ENCODE data around the genes PNMT, MED24 and RARA.

GRCh38 chr17:39668099-39668815 lies at the start of gene PNMT:
Gene PNMT, plus strand, starts transcription at chr17:39668453.
- PRO-cap: no peak
- RAMPAGE, long total RNA, 2 experiments: no peak in any of the 2 experiments

- PRO-cap: no peak
- RAMPAGE, long total RNA, 2 experiments: no peak in any of the 2 experiments
These were observed 9.1 kb downstream of the ERBB2 start for GRCh38 chr17:39708786-39709469.

GRCh38 chr17:39739880-39740959 lies 2.5 kb downstream of the GRB7 start:
- PRO-cap: bidirectional peak, plus-strand start at chr17:39740151, minus-strand start at chr17:39740141
- RAMPAGE, long total RNA, 2 experiments: no peak in any of the 2 experiments

DNA sequence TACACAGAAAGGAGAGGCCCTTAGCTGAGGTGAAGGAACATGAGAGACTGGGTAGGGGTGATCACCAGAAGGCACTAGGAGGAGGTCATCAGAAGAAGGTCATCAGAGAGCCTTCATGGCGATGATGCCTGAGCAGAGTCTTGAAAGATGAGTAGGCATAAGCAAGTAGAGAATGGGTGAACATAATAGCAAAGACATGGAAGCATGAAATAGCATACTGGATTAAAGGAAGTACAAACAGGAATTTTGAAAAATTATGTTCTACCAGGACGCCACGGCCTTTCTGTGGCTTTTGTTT lies 2.9 kb downstream of the IKZF3 start:
- PRO-cap: no peak
- RAMPAGE, long total RNA, 2 experiments: no peak in any of the 2 experiments

- PRO-cap: no peak
- RAMPAGE, long total RNA, 2 experiments: no peak in any of the 2 experiments
These were observed 845 bp upstream of the IKZF3 start for GRCh38 chr17:39864899-39865415.

DNA sequence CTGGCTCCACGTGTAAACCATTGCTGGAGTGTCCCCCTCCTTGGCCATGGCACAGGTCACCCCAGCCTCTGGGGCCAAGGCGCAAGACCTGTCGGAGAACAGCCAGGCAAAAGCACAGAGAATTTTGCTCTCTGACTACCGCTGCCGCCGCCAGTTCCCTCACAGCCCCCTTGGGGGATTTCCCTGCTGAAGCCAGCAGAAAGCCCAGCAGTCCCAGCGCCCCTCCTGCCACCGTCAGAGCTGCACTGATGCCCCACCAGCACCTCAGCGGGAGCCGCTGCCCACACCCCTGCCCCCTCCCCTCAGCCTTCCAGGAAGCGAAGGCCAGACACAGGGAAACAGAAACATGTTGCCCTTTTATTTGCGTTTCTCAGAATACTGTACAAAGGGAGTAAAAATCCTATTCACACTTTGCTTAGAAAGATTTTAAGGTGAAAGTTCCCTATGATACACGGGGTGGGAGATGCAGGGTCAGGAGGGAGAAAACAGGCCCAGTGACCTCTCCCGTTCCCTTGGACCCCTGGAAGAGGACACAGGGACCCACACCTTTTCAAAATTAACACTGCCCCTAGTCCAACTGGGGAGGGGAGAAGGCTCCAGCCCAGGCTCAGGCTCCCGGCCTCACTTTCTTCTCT lies 2.4 kb upstream of the GSDMB start:
- PRO-cap: no peak
- RAMPAGE, long total RNA, 2 experiments: no peak in any of the 2 experiments

DNA sequence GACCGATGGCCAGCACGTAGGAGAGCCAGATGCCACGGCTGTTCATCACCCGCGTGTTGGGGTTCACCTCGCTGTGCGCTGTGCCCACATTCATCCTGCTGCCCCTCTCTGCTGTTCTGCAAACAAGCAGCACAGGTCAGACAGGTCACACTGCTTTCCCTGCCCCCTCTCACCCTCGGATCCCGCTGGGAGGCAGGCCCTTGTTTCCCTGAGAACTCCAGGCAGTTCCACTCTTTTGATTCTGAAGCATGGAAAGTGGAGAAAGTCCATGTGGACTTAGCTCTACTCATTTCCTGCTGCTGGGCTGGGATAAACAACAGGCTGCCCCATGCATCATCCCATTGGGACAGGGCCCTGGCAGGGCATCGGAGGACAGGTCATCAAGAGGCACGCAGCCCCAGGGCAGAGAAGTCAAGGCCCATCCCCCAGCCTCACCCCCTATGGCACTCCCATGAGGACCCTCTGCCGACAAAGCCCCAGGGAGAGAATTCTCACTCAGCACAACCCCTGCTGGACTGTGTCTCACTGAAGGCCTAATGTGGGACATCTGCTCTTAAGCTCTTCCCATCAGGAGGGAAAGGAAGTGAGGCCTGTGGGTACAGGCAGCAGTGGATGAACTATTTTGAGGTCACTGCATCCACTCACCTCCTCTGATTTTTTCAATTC lies 3.2 kb downstream of the ORMDL3 start:
- PRO-cap: no peak
- RAMPAGE, long total RNA, 2 experiments: no peak in any of the 2 experiments

DNA sequence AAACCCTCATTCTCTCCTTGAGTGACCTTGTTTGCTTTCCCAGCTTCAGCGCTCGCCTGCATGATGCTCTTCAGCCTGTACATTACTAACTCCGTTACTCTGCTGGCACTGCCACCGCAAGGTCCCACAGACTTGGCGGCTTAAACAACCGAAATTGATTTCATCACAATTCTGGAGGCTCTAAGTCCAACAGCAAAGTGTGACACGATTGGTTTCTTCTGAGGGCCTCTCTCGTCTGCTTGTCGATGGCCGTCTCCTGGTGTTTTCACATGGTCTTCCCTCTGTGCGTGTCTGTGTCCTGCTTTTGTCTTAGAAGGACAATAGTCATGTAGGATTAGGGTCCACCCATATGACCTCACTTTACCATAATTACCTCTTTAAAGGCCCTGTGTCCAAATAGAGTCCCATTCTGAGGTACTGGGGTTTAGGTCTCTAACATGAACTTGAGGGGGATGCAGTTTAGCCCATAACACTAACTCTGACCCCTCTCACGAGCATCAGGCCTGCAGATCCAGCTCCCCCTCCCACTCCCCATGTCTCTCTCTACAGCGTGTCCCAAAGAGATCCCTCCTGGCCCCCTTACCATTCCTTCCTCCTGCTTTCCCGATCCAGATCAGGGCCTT lies 12.4 kb downstream of the PSMD3 start:
- PRO-cap: no peak
- RAMPAGE, long total RNA, 2 experiments: no peak in any of the 2 experiments

- PRO-cap: bidirectional peak, plus-strand start at chr17:40054522, minus-strand start at chr17:40054405
- RAMPAGE, long total RNA, 2 experiments: start-site peak on the minus strand in 1 of 2 experiments, at chr17:40054387-40054401 at its widest, 16 reads per replicate
These were observed at the start of gene MED24 for GRCh38 chr17:40054078-40055021. Gene MED24, minus strand, starts transcription at chr17:40054408.

GRCh38 chr17:40058121-40058387 lies 3.8 kb upstream of the MED24 start:
- PRO-cap: no peak
- RAMPAGE, long total RNA, 2 experiments: no peak in any of the 2 experiments

DNA sequence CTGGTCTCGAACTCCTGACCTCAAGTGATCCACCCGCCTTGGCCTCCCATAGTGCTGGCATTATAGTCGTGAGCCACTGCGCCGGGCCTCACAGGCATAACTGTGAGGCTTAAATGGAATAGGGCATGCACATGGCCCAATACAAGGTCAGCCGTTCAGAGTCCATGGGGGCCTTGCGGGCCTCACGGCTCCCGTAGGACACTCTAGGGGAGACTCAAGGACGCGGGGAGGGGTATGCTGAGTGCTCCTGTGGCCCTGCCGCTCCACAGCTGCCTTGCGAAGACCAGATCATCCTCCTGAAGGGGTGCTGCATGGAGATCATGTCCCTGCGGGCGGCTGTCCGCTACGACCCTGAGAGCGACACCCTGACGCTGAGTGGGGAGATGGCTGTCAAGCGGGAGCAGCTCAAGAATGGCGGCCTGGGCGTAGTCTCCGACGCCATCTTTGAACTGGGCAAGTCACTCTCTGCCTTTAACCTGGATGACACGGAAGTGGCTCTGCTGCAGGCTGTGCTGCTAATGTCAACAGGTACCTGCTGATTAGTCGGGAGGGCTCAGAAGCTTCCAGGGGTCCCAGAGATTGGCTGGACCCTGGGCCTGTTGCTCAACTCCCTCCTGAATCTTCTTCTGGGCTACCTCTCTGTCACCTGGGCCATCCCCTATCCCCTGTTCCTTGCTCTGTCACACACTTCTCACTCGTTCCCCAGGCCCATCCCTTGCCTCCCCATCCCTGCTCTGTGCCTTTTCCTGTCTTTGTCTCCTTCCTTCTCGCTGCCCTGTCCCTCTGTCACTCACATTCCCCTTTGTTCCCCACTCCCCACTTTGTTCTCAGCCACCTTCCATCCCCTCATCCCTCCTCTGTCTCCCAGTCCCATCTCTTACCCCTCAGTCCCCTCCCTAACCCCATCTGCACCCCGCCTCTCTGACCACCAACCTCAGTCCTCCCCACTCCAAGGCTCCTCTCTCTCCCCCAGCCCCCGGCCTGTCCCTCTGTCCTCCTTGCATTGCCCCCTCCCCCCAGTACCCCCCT lies 12.1 kb downstream of the NR1D1 start:
- PRO-cap: no peak
- RAMPAGE, long total RNA, 2 experiments: no peak in any of the 2 experiments

DNA sequence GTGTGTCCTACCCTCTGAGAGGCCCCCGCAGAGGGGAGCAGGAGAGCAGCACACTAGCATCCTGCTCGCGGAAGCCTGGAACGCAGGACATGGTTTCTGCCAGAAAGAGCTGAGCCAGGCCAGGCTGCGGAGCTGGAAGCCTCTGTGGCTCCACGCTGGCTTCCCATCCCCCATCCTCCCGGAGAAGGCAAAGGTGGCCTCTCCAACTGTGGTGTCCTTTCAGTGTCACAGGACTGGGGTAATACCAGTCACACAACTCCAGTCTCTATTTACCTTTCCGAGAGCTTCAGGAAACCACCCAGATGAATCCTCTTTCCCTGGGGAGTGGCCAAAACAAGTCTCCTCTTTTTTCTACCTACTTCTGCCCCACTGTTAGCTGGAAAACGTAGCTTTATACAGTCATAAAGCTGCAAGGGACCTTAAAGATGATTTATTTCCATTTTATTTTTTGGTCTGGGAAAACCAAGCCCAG lies 8.2 kb upstream of the MSL1 start:
- PRO-cap: bidirectional peak, plus-strand start at position 30 of the sequence, minus-strand start outside the sequence; bidirectional peak, plus-strand start at position 102 of the sequence, minus-strand start at position 98 of the sequence
- RAMPAGE, long total RNA, 2 experiments: no peak in any of the 2 experiments

DNA sequence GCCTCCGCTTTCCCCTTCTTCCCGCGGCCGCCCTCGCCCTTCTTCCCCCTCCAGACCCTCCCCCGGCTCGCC lies 241 bp upstream of the MSL1 start:
- PRO-cap: no peak
- RAMPAGE, long total RNA, 2 experiments: no peak in any of the 2 experiments

GRCh38 chr17:40180002-40180597 lies 2.8 kb downstream of the RAPGEFL1 start:
- PRO-cap: no peak
- RAMPAGE, long total RNA, 2 experiments: no peak in any of the 2 experiments

DNA sequence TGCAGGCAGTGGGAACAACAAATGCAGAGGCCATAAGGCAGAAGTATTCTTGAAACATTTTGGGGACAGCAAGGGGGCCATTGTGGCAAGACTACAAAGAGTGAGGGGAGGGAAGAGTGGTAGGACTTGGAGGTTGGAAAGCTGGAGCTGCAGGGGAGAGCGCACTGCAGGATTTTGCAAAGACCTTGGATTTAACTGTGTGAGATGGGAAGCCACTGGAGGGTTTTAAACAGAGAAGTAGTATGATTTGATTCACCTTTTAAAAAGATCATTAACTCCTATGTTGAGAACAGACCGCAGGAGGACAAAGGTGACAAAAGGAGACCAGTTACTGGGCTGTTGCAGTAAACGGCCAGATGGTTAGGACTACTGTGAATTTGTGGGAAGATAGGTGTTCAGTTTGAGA lies 22.1 kb upstream of the CDC6 start:
- PRO-cap: no peak
- RAMPAGE, long total RNA, 2 experiments: no peak in any of the 2 experiments

GRCh38 chr17:40272929-40273658 lies 14.6 kb upstream of the CDC6 start:
- PRO-cap: no peak
- RAMPAGE, long total RNA, 2 experiments: no peak in any of the 2 experiments

DNA sequence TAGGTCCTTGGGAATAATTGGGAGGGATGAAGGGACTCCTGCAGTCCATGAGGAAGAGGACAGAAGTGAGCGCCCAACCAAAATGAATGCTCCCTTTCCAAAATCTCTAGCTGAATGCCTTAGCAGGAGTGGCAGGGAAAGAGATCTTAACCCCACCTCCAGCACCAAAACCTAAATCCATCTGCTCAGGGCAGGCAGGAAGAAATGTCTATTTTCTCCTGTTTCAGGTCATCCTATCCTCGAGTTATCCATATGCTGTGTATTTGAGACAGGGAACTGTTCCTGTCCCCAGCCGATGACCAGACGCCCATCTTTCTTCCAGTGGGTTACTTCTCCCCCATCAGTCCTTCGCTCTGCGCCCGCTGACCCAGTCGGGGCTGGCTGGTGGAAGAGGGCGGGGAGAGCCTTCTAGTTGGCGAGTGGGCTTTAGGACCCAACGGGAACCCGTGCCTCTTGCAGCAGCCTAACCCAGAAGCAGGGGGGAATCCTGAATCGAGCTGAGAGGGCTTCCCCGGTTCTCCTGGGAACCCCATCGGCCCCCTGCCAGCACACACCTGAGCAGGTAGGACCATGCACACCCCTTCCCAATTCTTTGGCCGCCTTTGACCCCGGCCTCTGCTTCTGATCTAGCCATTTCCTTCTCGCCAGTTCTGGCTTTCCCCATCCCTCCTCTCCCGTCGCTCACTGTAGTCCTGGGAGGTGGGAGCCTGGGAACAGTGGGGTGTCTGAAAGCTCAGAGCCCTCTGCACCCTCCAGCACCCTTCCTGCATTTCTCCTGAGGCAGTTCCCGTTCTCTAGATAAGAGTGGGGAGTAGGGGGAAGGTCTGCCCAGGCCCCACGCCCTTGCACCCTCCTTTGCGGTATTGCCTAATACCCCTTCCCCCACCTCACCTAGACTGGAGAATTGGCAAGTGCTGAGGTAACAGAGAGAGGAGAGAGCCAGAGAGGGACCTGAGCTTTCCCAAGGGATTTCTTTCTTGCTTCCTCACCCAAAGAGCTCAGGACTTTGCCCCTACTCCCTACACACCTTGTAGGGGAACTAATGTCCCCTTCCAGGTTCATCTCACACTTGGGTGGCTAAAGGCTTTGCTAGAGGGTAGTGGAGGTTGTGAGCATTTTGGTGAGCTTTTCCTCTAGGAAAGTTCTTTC lies at the start of gene RARA:
Gene RARA (plus strand): TSS at position 456 of the 1,149 bp plus-strand sequence.
- PRO-cap: bidirectional peak, plus-strand start at position 922 of the sequence, minus-strand start at position 774 of the sequence
- RAMPAGE, long total RNA, 2 experiments: start-site peak on the plus strand in 1 of 2 experiments, centred at position 476 of the sequence, 14 reads per replicate

GRCh38 chr17:40318825-40319595 lies 10.0 kb downstream of the RARA start:
- PRO-cap: no peak
- RAMPAGE, long total RNA, 2 experiments: no peak in any of the 2 experiments

DNA sequence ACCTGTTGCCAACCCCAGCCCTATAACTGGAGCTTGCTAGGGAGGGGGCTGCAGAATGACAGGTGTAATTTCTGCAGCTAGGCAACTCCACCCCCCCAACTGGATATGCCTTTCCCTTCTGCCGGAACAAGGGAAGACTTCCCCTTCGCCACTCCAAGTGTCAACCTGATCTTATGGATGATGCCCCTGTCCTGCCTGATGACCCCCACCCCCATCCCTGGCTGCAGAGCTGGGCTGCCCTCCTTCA lies 12.7 kb downstream of the RARA start:
- PRO-cap: no peak
- RAMPAGE, long total RNA, 2 experiments: no peak in any of the 2 experiments

GRCh38 chr17:40338991-40340119 lies 25.2 kb downstream of the GJD3 start:
- PRO-cap: no peak
- RAMPAGE, long total RNA, 2 experiments: no peak in any of the 2 experiments

Measured in body of pancreas (tissue), 2 donors.